Thoracic aorta (tissue), 1 donor: ENCODE measurements around a stretch of chr3.

DNA sequence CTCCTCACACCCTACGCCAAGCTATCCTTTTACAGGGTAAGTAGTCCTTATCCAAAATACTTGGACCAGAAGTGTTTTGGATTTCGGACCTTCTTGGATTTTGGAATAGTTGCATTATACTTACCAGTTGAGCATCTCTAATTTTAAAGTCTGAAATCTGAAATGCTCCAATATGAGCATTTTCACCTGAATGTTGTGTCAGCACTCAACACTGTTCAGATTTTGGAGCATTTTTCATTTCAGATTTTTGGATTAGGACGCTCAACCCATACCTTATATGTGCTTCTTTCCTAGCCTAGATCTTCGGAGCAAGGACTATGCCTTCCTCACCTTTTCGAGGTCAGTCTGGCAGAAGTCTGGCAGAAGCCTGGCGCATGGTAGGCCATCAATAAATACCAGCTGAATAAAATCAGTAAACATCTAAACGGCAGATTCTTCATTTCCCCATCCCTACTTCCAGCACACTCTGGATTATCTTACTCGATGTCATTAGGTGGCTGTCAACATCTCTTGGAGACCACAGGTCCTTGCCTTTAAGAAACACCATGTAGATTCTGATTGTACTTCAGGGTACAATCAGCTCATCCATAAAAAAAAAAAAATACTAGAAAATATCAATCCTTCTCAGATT is 3.8 kb upstream of the VGLL4 start:
- RAMPAGE, long total RNA, result no peak

DNA sequence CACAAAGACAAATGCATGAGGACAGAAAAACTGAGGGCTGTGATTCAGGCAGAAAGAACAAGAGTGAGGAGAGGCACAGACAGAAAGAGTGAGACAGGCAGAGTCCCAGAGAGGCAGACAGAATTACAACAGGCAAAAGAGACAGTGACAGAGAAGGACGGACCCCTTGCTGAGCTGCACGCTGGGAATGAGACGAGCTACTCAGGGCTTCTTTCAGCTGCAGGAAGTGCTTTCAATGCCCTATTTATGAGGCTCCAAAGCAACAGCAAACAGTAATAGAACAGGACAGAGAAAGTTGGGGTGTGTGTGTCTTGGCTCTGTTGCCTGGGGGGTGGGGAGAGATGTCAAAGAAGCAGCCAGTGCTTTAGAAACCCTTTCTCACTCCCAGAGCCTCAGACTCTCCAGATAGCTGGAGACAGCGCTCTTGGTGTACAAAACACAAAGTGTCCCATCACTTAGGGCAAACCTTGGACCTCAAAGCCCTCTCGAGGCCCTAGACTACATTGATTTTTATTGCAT is 524 bp upstream of the TIMP4 start:
- RAMPAGE, long total RNA, result no peak

DNA sequence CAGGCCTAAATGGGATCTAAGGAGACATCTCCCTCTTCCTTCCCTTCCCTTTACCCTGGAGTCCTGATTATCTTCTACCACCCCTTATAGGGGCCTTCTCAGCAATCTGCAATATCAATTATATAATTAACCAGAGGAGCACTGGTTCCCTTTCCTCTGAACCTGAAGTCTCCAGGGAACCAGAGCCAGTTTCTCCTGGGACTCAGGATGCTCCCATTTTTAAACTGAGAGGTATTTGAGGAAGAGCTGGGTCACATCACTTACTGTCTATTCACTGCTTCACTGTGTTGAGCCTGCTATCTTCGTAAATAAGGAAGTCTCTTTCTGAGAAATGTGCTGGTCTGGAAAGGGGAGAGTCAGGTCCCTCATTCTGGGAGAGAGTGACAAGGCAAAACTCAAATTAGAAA is 11.3 kb upstream of the TIMP4 start:
- RAMPAGE, long total RNA, result no peak

- RAMPAGE, long total RNA, result no peak
These were observed 24.6 kb upstream of the TIMP4 start for GRCh38 chr3:12183390-12183665.

DNA sequence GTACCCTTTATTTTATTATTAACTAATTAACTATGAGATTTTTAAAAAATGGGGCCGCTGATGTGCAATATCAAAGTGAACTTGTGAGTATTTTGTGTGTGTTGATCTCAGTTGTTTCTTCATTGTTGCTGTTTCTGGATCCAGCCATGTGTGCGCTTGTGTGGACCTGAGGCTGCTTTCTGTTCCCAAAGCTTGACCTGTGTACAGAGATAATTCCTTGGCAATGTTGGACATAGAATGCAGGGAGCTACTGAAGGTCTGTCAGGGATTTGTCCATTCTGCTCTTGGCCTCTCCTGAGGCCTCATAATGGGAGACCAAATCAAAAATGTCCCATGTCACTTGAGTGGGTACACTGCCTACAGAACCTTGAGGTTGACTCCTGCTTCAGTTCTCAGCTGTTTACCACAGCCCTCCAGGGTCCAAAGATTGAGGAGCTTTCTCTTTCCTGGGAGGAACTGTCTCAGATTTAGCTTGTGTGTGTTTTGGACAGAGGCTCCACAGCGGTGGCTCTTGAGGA is 25.5 kb upstream of the TIMP4 start:
- RAMPAGE, long total RNA, result no peak

GRCh38 chr3:12719917-12720490 is 39.1 kb downstream of the TMEM40 start:
- RAMPAGE, long total RNA, result no peak

DNA sequence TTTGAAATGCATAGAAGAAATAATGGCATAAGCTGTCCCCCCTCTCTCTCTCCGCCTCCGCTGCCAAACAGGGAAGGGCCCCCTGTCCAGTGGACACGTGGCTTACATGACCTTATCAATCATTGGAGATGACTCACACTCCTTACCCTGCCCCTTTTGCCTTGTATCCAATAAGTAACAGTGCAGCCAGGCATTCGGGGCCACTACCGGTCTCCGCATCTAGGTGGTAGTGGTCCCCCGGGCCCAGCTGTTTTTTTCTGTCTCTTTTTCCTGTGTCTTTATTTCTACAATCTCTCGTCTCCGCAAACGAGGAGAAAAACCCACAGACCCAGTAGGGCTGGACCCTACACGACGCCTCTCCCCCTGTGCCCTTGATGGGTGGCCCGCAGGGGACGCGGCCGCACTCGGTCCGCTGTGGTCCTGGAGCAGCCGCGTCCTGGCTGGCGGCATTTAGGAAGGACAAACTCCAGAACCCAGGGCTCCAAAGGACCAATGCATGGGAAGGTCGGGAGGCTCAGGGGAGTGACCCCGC is 27.1 kb upstream of the RPL32 start:
- RAMPAGE, long total RNA, result no peak

DNA sequence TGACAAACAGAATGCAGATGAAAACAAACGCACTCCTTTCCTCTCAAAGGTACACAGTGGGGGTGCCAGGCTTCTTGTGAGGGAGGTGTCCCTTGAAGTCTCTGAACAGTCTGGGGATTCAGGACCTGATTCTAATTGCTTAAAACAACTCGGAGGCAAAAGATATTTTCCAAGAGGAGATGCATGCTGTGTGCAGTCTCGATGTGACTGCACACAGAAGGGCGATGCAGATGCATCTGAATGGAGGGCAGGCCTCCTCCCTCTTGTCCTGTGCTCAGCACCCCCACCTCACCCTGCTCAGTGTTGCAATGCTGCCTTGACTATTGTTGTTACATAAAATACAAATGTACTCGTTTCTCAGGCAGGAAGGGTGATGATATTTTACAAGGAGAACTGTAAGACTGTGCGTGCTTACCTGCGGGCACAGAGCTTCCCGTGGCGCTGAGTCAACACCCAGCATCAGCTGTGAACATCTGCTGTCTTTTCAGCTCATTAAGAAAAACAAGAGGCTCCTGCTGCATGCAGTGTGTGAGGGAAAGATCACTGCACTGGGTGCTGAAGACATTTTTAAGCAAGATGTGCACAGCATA is 56.0 kb upstream of the RPL32 start:
- RAMPAGE, long total RNA, result no peak

DNA sequence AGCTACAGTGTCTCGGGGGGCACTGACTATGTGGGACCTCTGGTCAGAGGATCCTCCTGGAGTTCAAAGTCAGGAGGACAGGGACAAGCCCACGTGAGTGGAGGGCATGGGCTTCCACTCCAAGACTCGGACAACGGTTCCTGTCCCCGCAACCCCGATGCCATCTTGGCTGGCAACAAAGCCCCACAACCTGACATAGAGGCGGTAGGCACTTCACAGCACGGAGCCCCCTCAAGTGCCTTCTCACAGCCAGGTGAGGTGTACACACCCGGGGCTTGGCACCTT is 70.3 kb upstream of the RPL32 start:
- RAMPAGE, long total RNA, result no peak

DNA sequence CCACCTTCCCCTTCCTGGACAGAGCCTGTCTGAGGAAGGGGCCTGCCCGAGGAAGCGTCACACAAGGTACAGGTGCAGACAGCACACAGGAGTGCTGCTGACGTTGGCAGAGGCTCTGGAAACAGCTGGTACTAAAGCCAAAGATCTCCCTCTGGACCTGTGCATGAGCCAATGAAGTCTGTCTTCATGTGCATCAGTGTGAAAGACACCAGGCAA is 71.6 kb upstream of the RPL32 start:
- RAMPAGE, long total RNA, result no peak

DNA sequence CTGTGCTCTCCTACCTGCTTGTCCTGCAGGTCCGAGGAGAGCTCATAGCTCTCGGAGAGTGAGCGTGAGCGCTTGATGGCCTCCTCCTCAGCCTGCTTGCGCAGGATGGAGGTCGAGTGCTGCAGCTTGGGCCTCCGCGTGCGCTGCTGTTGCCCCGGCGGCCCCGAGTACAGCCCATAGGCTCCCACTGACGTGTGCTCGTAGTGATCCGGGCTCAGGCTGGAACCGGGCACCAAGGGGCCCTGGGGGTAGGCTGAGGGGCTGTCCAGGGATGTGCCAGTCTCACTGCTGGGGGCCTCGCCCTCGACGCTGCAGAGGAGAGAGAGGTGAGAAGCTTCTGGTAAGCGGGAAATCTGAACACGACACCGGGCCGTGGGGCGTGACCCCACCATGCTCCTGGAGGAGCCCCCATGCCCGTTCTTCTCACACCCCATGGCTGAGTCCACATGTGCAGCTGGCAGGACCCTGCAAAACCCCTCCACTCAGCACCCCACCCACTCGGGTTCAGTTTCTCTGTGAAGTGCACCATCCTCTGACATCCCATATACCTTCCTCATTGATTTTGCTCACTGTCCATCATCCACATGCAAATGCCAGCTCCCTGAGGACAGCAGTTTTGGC is 100.3 kb upstream of the RPL32 start:
- RAMPAGE, long total RNA, result start-site peak on the minus strand centred at position 278 of the sequence, 437 bp wide, 16 reads

- RAMPAGE, long total RNA, result start-site peak on the minus strand at chr3:12970701-12971190, 12 reads
These were observed 102.7 kb downstream of the IQSEC1 start for GRCh38 chr3:12970385-12971102.

GRCh38 chr3:12986939-12987487 is 86.2 kb downstream of the IQSEC1 start:
- RAMPAGE, long total RNA, result no peak

GRCh38 chr3:12993639-12994598 is 79.3 kb downstream of the IQSEC1 start:
- RAMPAGE, long total RNA, result no peak

DNA sequence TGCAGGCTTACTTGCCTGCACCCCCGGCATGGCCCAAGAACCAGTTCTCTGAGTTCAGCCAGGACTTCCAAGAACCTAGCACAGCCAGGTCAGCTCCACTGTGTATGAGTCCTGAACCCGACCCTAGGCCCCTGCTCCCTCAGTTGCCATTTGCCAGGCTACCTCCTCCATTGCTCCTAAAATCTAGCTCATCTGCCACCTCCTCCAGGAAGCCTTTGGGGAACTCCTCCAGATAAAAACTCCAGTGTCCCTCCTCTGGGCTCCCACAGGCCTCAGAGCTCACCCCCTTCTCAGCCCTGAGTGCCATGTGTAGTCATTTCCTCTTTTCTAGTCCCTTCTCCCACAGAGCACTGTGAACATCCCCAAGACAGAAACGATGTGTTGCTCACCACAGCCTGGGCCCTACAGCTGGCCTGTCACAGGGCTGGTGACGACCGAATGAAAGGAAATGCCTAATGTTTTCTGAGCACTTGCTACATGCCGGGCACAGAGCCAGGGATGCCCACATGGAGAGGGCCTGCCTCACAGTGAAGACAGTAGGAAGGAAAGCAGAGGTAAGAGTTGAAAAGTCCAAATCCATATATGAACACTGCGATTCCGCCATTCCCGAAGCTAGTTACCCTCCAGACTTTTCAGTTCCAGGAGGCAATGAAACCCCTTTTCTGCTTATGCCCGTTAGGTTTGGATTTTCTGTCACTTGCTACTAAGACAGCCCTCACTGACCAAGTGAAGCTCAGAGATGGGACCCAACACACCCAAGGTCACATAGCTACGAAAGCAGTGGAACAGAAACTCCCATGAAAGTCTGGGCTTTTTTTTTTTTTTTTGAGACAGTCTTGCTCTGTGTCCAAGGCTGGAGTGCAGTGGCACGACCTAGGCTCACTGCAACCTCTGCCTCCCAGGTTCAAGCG is 60.8 kb downstream of the IQSEC1 start:
- RAMPAGE, long total RNA, result no peak

DNA sequence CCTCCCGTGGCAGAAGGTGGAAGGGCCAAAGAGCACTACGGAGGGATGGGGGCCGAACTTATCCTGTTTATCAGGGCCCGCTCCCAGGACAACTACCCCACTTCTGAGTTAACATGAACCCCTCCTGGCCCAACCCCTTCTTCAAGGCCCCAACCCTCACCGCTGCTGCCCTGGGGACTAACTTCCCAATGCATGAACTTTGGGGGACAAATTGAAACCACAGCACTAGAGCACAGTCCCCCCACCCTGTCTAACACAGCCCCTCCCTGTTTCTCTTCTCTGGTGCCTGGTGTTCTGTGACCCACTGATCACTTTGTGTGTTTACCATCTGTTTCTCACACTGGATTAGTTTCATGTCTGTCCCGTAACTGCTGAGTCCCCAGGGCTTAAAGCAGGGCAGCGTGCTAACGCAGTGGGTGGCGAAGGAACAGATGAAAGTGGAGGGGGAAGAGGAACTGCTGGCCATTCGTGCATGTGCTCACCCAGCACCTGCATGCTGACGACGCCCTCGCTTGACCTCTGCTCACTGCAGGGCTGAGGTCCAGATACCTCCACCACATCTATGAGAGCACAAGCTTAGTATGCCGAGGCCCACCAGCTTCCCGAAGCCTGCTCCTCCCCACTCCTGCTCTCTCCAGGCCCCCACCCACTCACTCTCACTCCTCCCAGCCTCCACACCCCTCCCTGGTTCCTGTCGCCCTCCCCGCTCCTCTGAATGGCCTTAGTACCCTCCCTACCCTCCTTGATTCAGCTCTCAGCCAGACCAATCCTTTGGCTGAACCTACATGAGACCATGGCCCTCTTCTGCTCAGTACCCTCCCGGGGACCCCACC is 14.8 kb upstream of the IQSEC1 start:
- RAMPAGE, long total RNA, result no peak

DNA sequence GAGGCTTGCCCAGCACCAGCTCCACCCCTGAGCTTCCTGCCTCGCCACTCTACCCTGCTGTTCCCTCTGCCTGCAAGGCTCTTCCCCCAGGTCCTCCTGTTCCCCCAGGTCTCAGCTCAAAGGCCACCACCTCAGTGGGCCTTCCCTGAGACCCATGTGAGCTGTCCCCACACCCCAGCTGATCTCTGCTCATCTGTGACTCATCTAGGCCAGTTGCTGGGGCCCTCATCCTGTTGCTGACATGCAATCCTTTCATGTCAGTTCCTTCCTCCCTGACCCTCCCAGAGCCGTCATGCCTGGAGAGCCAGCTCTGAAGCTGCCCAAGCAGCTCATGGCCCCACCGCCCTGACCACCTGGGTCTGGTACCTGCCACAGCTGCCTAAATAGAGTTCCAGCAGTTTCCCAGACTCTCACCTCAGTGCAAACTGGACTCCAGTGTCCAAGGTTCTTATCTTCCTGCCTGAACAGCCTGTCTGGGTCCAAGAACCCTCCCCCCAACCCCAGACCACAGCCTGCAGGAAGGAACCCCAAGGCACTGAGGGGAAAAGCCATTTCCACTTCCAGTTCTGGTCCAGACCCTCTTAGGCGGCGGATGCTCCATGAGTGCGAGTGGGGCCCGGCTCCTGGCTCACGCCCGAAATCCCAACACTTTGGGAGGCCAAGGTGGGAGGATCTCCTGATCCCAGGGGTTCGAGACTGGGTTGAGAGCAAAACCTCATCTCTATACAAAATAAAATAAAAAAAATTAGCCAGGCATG is 116.6 kb upstream of the IQSEC1 start:
- RAMPAGE, long total RNA, result no peak

DNA sequence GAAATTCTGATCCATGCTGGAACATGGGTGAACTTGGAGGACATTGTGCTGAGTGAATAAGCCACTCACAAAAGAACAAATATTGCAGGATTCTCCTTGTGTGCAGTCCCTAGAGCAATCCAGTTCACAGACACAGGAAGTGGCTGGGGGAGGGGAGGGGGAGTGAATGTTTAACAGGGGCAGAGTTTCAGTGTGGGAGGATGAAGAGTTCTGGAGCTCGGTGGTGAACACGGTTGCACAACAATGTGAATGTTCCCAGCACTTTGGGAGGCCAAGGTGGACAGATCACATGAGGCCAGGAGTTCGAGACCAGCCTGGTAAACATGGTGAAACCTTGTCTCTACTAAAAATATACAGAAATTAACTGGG is 157.4 kb downstream of the NUP210 start:
- RAMPAGE, long total RNA, result no peak

- RAMPAGE, long total RNA, result no peak
These were observed 4.1 kb downstream of the HDAC11 start for GRCh38 chr3:13484219-13484607.

- RAMPAGE, long total RNA, result no peak
These were observed 5.0 kb downstream of the HDAC11 start for GRCh38 chr3:13484930-13485617.